ENCODE results near the gene TBL1X.

DNA sequence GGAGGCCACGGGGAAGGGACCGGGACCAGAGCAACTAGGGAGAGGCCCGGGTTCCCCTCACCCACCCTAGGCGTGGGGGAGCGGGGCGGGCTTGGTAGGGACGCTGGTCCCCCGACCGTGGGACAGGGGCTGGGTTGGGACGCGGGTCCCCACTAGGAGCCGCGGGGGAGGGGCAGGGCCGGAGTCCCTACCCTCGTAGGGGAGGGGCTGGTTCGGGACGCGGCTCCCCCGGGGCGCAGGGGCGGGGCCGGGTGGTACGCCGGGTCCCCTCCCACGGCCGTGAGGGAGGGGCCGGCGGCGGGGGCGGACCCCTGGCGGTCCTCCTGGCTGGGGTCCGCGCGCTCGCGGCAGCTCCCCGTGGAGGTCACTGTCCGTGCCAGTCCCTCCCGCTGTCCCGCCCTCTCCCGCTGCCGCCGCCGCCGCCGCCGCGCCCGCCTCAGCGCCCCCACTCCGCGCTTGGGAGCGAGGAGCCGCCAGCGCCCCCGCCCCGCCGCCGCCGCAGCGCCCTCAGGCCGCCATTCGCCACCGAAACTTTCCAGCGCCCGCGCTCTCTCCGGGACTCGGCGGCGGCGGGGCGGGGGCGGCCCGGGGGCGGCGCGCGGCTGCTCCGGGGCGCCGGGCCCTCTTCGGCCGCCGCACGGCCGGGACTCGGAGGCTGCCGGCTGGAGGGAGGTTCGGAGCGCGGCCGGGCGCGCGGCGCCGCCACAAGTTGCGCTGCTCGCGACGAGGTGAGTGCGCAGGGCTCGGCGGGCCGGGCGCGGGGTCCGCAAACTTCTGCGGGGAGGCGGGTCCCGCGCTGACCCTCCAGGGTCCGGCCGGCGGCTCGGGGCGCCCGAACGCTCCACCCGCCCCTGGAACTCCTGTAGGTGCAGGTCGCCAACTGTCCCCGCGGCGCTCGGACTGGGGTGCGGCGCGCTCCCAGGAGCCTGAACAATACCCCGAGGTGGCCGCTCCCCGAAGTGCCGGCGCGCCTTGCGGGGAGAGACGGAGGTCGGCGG lies at the start of gene TBL1X:
TSS of gene TBL1X (plus strand) at position 339 of the 998 bp plus-strand sequence.
- RAMPAGE, long total RNA = no peak
- RRBS = 3% methylated on average over 35 of the region's 139 CpGs

- RAMPAGE, long total RNA = no peak
- RRBS = 95% methylated on average over 1 of the region's 12 CpGs
These were observed 124.8 kb downstream of the TBL1X start for GRCh38 chrX:9589516-9590167.

GRCh38 chrX:9653319-9653949 lies 112.2 kb downstream of the GPR143 start:
- RAMPAGE, long total RNA = no peak
- RRBS = no CpG with 5 or more reads among the region's 24 CpGs

GRCh38 chrX:10014041-10014454 lies 46.9 kb downstream of the CLDN34 start:
- RAMPAGE, long total RNA = no peak
- RRBS = 39% methylated on average over 4 of the region's 10 CpGs

DNA sequence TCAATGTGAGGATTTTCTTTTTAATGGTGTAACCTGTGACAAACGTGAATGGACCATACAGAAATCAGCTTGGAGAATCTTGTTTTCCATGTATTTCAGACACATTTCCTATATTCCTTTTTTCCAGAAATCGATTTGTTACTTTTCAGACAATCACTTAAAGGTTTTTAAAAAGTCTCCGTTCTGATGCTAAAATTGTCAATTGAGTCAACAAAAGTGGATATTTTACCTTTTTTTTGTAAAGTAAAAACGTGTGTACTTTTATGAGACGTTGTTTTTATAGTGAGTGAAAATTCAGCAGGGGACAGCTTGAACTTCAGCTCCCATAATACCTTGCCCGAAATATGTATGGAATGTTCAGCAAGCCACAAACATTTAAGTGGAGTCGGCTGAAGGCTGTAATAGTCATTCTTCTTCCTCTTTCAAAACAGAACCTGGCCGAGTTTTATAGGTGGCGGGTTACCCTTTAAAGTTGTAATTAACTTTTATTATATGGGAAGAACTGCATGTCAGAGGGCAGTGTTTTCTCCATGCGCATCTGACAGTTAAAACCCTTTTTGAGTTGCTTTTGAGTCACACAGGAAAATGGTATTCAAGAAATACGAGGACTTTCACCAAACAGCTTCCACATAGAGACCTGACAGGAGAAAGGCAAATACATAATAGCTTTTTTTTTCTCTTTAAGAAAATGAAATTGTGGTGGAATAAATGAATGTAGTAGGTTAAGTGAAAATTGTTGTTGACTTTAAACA lies 50.7 kb downstream of the CLDN34 start:
- RAMPAGE, long total RNA = no peak
- RRBS = no CpG with 5 or more reads among the region's 11 CpGs

- RAMPAGE, long total RNA = no peak
- RRBS = no CpG with 5 or more reads among the region's 21 CpGs
These were observed 8.8 kb downstream of the CLCN4 start for GRCh38 chrX:10165399-10166178.

DNA sequence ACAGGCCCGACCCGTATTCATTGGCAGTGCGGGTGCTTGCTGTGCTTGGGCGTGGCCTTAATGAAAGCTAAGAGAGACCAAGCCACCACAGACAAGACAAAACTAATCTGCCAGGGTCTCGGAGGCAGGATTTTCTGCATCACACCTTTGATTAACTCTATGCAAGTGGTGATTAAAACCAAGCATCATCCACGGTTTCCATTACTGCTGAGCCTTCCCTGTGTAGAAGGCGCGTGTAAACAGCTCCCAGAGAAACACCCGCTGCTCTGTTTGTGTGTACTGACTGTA lies 40.6 kb downstream of the CLCN4 start:
- RAMPAGE, long total RNA = no peak
- RRBS = no CpG with 5 or more reads among the region's 9 CpGs

- RAMPAGE, long total RNA = no peak
- RRBS = no CpG with 5 or more reads among the region's 7 CpGs
These were observed 130.1 kb downstream of the AMELX start for GRCh38 chrX:11422906-11424167.

DNA sequence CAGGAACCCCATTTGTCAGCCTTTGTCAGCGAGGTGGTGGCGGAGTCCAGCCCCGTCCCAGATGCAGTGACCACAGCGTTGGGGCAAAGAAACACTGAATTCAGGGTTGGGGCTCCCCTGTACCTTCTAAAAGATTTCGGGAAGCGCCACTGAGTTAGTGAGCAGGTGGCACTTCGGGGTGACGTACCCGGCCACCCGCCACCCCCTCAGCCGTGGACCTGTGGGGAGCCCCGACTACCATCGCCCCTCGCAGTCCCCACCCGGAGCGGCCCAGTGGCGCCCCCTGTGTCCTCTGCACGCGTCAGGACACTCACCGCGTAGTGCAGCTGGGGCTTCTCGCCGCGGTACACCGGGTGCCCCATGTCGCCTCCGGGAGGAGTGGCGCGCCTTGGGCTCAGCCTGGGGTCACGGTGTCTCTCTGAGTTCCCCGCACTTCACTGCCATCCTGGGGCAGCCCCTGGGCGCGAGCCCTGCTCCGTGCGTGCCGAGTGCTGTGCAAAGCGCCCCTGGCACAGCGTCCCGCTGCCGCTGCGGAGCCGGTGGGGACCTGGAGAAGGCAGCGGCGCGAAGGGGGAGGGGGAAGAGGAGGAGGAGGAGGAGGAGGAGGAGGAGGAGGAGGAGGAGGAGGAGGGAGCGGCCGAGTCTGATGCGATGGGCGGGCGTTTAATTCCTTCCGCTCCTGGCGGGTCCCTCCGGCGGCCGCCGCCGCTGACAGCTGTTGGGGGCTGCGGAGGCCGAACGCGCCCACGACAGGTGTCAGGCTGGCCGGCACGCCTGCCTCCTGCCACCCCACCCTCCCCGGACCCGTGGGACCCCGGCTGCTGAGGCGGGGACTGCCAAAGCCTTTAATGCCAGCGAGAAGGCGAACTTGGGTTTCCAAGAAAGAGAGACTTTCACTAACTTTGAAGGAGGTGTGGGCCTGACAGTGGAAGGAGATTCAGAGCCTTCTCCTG lies 134.3 kb downstream of the AMELX start:
- RAMPAGE, long total RNA = no peak
- RRBS = 13% methylated on average over 24 of the region's 70 CpGs

DNA sequence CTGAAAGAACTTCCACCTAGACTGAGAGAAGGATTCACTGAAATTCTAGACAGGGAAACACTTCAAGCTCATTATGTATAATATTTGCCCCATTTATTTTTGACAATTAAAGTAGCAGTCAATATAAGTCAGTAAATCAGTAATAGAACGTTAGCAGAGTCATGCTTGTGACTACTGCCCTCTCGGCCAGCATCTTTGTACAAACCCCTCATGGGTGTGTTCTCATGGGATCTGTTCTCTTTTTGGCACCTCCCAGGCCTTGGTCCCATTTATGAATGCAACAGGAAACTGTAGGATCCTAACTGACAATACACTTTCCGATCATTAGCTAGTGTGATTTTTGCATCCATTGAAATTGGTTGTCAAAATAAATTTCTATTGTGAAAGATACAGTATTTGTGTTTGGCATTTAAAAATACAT lies 2.9 kb downstream of the MSL3 start:
- RAMPAGE, long total RNA = no peak
- RRBS = no CpG with 5 or more reads among the region's 3 CpGs

DNA sequence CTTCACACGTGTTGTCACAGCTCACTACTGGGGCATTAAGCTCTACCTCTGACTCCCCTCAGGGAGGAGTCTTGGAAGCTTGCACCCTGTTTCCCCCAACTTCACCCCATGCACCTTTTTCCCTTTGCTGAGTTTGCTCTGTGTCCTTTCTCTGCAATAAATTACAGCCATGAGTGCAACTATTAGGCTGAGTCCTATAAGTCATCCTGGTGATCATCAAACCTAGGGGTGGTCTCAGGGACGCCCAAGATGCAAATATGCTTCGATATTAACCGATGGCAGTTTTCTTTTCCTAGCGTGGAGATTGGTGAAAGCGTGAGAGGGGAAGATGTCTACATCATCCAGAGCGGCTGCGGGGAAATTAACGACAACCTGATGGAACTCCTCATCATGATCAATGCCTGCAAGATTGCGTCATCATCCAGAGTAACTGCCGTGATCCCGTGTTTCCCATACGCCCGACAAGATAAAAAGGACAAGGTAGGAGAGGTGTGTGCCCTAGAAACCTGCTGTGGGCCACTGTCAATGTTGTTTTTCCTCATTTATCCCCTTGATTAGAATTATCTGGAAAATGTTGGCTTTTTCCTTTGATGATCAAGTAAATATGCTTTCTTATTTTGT lies 7.8 kb downstream of the PRPS2 start:
- RAMPAGE, long total RNA = no peak
- RRBS = no CpG with 5 or more reads among the region's 14 CpGs

- RAMPAGE, long total RNA = no peak
- RRBS = no CpG with 5 or more reads among the region's 6 CpGs
These were observed 18.0 kb upstream of the TLR8 start for GRCh38 chrX:12888443-12888877.

GRCh38 chrX:12955720-12956848 lies 18.8 kb upstream of the TMSB4X start:
- RAMPAGE, long total RNA = no peak
- RRBS = no CpG with 5 or more reads among the region's 22 CpGs

DNA sequence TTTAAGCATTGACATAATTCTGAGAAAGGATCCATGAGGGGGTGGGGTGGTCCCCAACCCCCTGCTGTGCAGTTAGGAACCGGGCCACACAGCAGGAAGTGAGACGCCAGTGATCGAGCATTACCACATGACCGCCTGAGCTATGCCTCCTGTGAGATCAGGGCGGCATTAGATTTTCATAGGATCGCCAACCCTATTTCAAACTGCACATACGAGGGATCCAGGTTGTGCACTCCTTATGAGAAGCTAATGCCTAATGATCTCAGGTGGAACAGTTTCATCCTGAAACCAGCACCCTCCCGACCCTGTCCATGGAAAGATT lies 7.2 kb upstream of the TMSB4X start:
- RAMPAGE, long total RNA = no peak
- RRBS = no CpG with 5 or more reads among the region's 8 CpGs

DNA sequence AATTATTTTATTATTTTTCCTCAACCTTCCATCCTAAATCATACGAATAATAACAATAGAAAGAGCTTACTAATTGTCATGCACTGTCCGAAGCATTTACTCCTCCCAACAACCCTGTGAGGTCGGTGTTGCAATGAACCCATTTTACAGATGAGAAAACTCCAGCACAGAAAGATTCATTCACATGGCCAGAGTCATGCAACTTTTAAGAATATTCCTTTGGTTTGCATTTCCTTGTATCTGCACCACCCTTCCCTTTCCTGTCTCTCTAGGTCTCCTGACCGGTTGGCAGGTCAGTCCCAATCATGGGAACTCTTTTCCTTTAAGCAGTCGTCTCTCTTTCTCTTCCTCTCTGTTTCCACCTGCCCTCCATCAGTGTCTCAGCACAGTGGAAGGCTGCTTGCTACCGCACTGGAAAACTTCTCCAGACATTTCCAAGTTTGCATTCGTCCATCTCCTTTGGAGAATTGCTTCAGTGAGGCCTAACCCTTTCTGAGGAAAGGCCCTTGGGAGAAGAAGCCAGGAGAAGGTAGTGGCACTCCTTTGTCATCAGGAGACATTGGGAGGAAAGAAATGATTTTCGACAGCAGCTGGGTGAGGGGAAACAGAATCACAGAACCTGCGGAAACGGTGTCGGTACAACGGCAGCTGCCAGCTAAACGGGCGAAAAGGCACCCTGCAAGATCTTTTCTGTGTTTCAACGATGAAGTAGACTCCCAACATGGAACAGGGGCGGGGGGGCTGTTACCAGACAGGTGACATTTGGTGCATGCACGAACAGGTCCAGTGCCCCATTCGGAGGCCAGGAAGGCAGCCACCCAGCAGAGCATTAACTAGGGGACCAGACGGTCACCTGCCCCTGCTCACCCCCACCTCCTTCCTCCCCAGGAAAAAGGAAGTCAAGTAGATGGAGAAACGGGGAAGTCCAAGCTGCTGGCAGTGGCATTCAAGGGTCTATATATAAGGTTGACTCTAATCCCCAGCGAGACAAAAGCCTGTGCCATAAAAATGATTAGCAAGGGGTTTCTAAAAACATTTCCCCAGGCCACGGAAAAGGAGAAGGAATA lies 1.7 kb upstream of the TMSB4X start:
- RAMPAGE, long total RNA = no peak
- RRBS = no CpG with 5 or more reads among the region's 22 CpGs

DNA sequence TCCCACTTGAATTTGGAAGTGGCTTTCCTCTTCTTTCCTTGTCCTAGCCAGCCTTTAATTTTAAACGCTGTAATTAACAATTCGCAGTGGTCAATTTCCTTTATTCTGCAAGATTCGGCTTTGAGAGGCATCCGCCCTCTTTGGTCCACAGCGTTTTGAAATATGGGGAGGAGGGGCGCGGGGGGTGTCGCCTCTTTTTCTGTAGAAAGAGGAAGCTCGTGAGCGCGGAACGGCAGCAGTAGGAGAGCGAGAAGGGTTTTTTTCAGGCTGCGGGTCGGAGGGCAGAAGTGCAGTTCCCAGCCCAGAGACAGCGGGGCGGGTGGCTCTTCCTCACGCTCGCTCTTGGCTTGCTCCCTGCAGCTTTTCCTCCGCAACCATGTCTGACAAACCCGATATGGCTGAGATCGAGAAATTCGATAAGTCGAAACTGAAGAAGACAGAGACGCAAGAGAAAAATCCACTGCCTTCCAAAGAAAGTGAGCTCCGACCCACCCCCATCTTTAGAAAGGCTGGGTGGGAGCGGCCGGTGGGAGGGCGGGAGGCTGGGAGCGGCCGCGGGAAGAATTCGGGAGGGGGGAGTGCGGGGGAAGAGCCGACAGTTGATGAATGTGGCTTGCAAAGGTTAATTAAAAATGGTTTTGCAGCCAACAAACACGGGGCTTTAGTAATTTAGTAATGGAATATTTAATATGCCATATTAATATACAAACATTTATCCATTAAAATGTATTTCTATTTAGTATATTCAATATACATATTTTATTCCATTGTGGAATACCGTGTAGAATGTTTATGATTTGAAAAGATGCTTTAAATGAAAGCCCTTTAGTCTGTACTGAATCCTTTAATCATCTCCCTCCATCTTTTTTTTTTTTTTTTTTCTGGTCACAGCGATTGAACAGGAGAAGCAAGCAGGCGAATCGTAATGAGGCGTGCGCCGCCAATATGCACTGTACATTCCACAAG lies 1.3 kb downstream of the TMSB4X start:
- RAMPAGE, long total RNA = no peak
- RRBS = no CpG with 5 or more reads among the region's 43 CpGs

DNA sequence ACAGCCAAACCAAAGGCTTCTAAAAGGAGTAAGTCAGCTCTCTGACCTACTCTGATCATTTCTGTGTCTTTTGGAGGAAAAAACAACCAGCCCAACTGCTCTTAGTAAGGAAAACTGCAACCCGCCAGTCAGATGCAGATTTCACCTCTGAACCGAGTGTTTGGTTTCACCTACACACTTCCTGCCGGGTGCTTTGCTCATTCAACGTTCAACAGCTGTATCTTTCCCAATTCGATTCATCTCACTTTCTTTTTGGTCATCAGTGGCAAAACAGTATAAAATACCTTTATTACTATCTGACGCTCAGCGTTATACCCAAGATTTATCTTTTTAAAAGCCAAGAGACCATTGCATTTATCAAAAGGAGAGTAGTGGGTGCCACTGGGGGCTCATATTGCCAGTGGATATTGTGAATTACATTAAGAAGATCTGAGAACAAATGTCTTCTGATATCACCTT lies 24.6 kb downstream of the TMSB4X start:
- RAMPAGE, long total RNA = no peak
- RRBS = no CpG with 5 or more reads among the region's 7 CpGs

DNA sequence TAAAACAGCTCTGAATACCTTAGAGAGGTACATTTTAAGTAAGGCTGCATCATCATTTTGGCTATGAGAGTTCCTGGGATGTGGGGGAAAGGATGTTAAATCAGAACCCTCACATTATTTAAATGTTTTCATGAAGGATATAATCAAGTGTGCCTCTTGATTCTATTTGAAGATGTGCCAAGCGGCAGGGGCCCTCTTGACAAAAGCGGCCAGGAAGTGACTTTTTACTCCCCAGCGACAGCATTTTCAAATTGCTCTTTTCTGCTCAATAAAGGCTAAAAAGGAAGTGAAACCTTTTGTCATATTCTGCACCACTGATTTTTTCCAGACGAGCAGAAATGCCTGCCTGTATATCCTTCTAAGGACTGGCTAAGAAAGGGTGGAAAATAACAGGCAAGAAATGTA lies 25.3 kb downstream of the TMSB4X start:
- RAMPAGE, long total RNA = no peak
- RRBS = no CpG with 5 or more reads among the region's 4 CpGs

DNA sequence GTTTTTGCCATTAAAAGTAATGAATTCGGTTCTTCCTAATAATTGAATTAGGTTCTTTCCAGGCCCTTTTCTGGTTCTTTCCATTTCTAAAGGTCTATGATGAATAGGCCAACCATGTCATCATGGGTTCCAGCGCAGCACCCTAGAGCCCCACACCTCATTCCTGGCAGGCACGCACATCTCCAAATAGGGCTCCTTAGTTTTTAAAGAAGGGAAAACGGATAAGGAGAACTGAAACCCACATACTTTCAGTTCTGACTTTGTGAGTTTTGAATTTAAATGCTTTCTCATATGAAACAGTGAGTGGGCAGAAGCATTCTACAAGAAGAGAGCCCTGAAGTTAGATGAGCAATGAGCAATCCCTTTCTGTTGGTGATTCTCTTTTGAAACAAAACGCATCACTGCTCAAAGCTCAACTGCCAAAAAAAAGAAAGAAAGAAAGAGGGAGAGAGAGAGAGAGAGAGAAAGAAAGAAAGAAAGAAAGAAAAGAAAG lies 30.7 kb downstream of the TMSB4X start:
- RAMPAGE, long total RNA = no peak
- RRBS = no CpG with 5 or more reads among the region's 5 CpGs

GRCh38 chrX:13013411-13013738 lies 31.0 kb downstream of the FAM9C start:
- RAMPAGE, long total RNA = no peak
- RRBS = no CpG with 5 or more reads among the region's 3 CpGs

Data from epithelial cell of alveolus of lung (primary cell).